Measurements from ENCODE around the genes DZIP3, TRAT1, C3orf52 and BOC.

GRCh38 chr3:108001462-108001892, 89.4 kb downstream of the CD47 start:
- PRO-cap = no peak

DNA sequence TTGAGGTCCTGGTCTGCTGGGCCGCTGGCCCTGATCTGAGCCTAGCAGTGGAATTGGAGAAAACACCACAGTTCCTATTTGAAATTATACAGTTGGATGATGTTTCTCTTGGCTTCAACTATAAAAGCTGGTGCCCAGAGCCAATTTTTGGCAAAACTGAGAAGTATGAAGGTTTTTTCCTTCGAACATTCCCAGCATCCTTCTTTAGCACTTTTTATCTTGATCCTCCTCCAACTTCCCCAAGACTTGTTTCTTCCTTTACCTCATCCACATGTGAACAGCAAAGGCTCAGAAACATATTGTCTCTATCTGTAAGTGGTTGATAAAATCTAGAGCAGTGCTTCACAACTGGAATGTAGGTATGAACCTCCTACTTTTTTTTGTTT, 83.9 kb downstream of the CD47 start:
- PRO-cap = unidirectional peak, plus-strand start at position 123 of the sequence

GRCh38 chr3:108055779-108056433, 34.9 kb downstream of the CD47 start:
- PRO-cap = no peak

GRCh38 chr3:108222755-108223135, 521 bp upstream of the IFT57 start:
- PRO-cap = no peak

GRCh38 chr3:108589254-108590364, at the start of gene DZIP3:
TSS of gene DZIP3 (plus strand) at chr3:108589722.
- PRO-cap = bidirectional peak, plus-strand start at chr3:108589722, minus-strand start at chr3:108589448

GRCh38 chr3:108822532-108822991, at the start of gene TRAT1:
TSS of gene TRAT1 (plus strand) at chr3:108822786.
- PRO-cap = unidirectional peak, plus-strand start at chr3:108822767

GRCh38 chr3:110344989-110345509, 726.6 kb upstream of the NECTIN3 start:
- PRO-cap = no peak

DNA sequence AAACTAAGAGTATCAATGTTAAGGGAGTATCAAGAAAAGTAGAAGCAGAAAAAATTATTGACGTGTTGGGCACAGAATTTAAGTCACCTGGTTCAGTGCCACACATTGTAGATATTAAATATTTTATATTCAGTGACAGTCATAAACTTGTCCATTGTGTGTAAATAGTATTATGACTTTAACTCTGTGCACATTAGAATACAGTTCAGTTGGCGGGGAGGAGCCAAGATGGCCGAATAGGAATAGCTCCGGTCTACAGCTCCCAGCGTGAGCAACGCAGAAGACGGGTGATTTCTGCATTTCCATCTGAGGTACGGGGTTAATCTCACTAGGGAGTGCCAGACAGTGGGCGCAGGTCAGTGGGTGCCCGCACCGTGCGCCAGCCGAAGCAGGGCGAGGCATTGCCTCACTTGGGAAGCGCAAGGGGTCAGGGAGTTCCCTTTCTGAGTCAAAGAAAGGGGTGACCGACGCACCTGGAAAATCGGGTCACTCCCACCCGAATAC, 631.7 kb upstream of the NECTIN3 start:
- PRO-cap = no peak

DNA sequence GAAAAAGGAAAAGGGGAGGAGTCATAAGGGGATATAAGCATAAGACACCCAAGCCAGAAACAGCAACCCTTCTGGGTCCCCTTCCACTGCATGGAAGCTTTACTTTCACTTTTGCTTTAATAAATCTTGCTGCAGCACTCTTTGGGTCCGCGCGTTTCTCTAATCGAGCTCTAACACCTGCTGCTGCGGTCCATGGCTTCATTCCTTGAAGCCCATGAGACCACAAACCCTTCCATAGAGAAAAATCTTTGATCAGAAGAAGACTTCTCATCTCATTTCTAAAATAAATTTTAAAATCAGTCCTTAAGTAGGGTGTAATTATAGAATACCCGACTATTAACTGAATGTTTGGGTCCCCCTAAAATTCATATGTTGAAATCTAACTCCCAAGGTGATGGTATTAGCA, 444.7 kb upstream of the NECTIN3 start:
- PRO-cap = no peak

DNA sequence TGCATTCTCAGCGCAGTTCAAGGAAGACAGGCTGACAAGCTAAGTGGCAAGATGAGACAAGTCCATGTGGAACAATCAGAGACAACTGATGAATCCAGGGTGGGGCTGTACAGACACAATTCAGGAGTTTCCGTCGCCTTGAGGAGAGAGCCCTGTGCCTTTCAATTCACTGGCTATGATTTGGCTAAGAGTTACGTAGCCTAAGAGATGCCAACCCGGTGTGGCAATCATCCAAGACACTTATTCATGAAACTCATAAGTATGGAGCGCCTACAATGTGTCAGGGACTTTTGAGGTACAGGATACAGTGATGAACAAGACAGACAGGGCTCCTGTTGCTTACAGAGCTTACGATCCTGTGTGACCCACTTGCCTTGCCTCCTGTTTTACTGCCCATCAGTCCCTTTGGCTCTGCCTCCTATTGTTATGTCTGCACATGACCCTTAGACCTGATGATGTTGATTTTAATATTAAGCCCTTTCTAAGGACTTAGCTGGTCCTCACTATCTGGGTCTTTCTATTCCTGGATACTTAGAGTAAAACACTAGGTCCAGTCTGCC, 15.6 kb upstream of the ZBED2 start:
- PRO-cap = no peak

DNA sequence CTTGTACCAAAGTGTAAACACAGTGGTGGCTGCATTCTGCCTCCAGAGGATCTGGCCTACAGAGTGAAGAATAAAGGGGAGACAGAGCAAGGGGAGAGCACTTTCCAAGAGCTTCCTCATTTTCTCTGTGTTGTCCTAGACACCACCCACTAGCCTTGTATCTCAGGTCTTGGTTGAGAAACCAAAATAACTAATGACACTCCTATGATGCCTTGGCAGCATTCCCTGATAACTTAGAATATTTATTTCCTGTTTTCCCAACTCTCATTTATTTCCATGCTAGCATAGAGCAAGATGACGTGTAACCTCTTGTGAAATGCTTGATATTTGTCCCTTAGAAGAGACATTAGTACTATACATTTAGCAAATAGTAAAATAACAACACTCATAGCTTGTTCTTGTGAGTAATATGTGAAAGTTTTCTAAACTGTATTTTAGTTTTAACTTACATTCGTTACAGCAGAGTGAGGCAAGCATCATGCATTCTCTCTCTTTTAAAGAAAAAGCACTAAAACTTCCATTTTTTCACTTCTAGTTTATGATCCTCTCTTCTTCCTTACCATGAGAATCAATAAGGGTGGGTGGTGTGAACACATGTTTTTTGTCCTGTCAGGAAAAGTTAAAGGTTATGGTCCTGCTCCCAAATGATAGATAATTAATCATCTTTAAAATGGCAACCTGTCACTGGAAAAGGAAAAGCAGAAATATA, 56.7 kb upstream of the PHLDB2 start:
- PRO-cap = unidirectional peak, minus-strand start at position 127 of the sequence

- PRO-cap = bidirectional peak, plus-strand start at chr3:111860527, minus-strand start at chr3:111860297
These were observed 1.2 kb downstream of the PHLDB2 start for GRCh38 chr3:111859952-111861070.

- PRO-cap = bidirectional peak, plus-strand start at chr3:112086389, minus-strand start at chr3:112086272; unidirectional peak, plus-strand start at chr3:112086688
These were observed at the start of gene C3orf52 for GRCh38 chr3:112086132-112087170. TSS of gene C3orf52 (plus strand) at chr3:112086389.

DNA sequence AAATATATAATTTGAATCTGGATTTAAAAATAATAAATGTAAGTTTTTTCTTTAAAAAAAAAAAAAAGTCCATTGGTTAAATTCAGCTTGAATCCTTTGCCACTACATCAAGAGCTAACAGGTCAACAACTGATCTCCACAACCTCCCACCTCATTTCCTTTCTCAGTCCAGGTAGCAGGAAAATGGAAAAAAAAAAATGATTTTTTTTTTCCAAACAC, 322 bp upstream of the CD200 start:
- PRO-cap = no peak

DNA sequence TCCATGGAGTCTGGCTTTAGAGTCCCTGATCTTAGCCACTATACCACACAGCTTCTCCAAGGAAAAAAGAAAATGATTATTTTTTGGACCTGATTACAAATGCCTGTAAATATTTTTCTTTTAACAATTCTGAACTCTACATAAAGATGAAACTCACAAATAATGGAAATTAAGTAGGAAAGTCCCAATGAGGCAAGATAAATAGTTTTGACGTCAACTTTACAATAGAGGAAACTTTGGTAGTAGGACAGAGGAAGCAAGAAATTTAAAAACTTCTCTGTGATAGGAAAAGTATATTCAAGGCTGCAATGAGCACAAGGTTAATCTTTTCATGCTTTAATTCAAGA, 4.1 kb downstream of the BTLA start:
- PRO-cap = no peak

GRCh38 chr3:112605238-112605460, 35.8 kb downstream of the CCDC80 start:
- PRO-cap = no peak

- PRO-cap = no peak
These were observed 33.0 kb downstream of the CD200R1L start for GRCh38 chr3:112813680-112814104.

DNA sequence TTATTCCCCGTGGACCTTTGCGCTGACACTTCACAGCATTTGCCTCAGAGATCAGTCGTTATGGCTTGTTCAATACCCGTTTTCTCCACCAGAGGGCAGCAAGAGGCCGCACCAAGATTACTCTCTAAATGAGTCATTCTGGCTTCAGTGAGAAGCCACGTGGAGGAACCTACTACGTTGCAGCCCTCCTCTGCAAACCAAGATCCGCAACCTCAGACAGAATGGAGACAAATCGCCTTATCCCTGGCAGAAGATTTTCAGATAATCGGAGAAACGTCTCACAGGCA, 31.8 kb upstream of the NEPRO start:
- PRO-cap = no peak

DNA sequence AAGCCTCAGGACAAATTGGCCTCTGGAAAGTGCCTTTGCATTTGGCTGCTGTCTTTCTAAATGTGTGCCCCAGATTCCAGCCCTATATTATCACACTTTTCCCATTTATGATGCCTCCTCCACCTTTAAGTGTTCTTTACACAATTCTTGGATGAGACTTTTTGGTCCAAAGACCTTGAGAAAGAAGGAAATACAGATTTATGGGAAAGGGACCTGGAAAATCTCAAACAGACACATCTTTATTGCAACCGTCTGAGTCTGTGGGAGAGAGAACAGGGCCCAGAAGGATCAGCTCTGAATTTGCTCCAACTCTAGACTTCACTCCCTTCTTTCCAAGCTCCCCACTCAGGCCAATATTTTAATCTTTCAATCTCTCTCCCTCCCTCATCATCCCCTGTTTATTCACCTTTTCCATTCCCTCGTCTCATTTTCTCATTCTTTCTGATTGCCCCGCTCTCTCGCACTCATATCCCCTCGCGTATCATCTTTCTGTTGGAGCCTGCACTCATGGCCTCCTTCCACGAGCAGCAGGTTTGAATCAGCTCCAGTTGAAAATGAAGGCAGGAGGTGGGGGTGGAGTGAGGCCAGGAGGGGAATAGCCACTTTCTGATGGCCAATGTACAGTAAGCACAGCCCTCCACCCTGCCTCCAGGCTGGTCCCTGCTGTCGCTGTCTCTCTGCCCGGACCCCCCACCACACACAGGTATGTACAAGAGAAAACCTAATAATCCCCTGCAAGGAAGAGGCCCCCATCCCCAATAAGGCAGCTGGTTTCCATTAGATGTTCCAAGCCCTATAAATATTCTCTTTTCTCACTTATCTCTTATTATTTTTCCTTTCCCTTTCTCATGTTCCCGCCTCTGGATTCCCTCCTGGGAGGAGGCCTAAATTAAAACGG, 63.6 kb upstream of the BOC start:
- PRO-cap = no peak

- PRO-cap = bidirectional peak, plus-strand start at chr3:113211581, minus-strand start at chr3:113211365
These were observed at the start of gene BOC for GRCh38 chr3:113211188-113212257. TSS of gene BOC (plus strand) at chr3:113211557.

Measured in duodenum (tissue), 1 donor.